Peritoneum (tissue), 1 donor: ENCODE data around the genes MORC3 and CLDN14.

GRCh38 chr21:35814946-35815360 lies 245.4 kb downstream of the SETD4 start:
- PRO-cap, result no peak

- PRO-cap, result no peak
These were observed 14.6 kb downstream of the DOP1B start for GRCh38 chr21:36171189-36171659.

- PRO-cap, result no peak
These were observed at the start of gene MORC3 for GRCh38 chr21:36320159-36320991. Gene MORC3 (plus strand): TSS chr21:36320197.

- PRO-cap, result no peak
These were observed 1.6 kb downstream of the MORC3 start for GRCh38 chr21:36321488-36322206.

GRCh38 chr21:36479908-36480718 lies at the start of gene CLDN14:
Gene CLDN14 (minus strand): TSS chr21:36480122.
- PRO-cap, result no peak

- PRO-cap, result no peak
These were observed 19.8 kb upstream of the CLDN14 start for GRCh38 chr21:36499492-36500413.

- PRO-cap, result no peak
These were observed 7.0 kb downstream of the DYRK1A start for GRCh38 chr21:37373470-37374001.

DNA sequence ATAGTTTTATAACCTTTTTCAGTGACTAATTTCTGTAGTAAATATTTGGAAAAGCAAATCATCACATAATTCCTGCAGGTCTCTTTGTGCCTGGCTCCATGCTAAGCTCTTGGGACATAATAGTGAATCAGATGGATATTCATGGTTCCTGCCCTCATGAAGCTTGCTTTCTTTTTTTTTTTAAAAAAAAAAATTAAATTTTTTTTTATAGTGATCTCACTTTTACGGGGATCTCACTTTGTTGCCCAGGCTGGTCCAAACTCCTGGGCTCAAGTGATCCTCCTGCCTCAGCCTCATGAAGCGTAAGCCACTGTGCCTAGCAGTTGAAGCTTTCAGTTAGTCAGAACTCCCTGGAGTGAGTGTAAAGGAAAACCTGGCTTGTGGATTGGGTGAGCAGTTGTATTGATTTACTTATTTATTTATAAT lies 15.5 kb downstream of the DYRK1A start:
- PRO-cap, result no peak

GRCh38 chr21:37396302-37396635 lies 29.7 kb downstream of the DYRK1A start:
- PRO-cap, result no peak

DNA sequence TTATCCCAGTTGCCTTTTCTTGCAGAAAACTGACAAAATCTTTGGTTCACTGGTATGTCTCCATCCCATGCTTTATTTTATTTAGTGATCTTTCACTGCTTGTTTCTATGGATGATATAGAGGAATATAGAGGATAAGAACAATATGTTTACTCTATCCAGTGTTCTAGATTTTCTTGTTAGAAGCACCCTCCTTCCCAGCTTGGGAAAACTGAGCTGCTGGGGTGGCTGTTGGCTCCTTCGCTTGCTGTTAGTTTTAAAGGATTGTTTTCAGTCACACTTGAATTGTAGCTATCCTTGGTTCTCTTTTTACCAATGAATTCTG lies 64.4 kb downstream of the DYRK1A start:
- PRO-cap, result no peak

- PRO-cap, result no peak
These were observed 77.5 kb downstream of the DYRK1A start for GRCh38 chr21:37443983-37444633.

DNA sequence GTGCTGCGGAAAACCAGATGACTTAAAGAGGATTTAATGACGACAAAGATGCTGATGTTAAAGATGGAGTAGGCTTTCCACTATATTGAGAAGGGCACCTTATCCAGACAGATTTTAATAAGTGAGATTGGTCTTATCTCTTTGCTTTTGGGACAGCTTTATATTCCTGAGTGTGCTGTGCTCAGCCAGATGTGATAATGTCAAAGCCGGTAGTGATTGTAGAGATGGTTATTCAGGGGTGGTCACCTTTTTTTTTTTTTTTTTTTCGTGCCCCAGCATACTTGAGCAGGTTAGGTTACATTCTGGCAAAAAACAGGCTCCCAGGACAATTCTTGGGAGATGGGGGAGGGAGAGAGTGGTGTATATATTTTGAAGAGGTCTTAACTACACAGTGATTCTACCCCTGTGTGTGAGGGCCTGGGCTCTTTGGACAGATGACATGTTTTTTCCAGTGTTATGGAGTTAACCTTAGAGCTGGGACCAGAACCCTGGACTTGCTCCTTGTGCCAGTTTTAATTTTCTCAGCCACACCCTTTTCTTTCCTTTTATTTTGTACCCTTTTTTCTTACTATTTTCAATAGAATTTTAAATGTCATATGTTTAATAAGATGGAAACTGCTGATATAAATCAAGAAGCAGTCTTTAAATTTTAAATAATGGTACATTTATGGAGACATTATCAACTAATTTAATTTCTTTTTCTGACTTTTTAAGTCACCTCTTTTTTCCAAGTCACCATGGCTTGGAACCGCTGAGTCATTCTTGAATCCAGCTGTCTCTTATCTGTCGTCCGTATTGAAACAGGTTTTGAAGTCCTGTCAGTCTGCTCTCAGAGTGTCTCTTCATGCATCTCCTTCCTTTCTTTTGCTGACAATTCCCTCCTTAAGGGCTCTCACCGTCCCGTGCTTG lies 88.5 kb downstream of the DYRK1A start:
- PRO-cap, result no peak

GRCh38 chr21:37512037-37512713 lies 145.6 kb downstream of the DYRK1A start:
- PRO-cap, result no peak

DNA sequence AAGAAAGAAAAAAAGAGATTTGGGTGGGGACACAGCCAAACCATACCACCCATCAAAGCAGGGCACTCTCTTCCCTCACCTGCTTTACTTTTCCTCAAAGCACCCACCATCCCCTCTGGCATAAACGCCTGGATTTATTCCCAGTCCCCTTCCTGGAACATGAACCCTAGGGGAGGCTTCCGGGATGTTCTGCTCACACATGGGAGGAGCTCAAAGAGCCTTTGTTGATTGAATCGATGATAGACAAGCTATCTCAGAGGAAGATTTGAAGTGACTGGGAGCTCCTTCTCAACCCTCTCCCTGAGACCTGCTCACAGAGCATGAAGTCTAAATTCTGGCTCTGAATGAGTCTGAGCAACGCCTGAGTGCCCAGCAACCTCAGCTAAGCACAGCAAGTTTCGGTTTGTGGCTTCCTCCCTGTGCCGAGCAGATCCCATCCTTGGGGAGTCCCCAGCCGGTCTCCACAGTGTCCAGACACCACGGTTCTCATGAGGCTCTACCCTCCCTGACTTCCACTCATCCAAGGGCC lies 190.6 kb downstream of the DYRK1A start:
- PRO-cap, result no peak

DNA sequence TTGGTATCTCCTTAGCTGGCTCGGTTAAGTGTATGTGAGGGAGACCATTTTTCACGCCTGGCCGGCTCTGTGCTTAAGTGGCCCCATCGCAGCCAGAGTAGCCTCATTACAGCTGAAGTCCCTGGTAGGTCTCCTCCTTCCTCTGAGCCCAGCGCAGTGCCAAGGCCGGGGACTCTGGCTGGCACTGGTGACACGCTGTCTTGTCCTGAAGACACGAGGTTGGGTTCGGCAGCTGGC lies 196.4 kb downstream of the DYRK1A start:
- PRO-cap, result no peak

DNA sequence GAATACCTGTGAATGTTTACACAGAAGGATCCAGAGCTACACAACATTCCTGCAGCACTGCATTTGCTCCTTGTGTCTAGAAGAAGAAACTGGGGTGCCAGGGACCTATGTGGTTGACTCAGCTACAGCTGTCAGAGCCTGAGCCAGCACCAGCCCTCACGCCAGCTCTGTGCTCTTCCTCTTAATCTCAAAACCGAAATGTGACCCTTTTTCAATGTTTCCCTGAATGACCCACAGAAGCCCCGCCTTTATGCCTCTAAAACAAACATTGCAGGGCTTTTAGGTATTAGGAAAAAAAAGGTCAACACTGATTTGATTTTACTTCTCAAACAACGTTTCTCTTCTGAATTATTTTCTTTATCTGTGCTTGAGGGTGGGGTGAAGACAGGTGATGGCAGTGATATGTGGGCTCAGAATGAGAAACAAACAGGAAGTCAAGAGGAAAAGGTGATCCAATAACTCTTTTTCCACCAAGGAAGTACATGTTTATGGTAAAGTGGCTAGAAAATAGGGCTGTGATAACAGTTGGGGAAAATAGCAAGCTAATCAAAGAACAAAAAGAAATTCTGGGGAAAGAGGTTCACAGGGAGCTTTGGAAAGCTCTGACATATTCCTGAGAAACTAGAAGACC lies 260.6 kb downstream of the DYRK1A start:
- PRO-cap, result no peak

DNA sequence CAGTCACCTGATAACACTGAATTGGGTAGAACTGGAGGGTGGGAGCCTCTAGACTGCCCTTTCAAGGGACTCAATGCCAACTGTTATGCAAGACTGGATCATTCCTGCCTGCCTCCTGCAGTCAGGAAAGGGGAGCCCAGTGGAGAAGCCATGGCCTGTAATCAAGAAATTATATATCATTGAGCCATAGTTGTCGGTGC lies 211.4 kb downstream of the KCNJ6 start:
- PRO-cap, result no peak

DNA sequence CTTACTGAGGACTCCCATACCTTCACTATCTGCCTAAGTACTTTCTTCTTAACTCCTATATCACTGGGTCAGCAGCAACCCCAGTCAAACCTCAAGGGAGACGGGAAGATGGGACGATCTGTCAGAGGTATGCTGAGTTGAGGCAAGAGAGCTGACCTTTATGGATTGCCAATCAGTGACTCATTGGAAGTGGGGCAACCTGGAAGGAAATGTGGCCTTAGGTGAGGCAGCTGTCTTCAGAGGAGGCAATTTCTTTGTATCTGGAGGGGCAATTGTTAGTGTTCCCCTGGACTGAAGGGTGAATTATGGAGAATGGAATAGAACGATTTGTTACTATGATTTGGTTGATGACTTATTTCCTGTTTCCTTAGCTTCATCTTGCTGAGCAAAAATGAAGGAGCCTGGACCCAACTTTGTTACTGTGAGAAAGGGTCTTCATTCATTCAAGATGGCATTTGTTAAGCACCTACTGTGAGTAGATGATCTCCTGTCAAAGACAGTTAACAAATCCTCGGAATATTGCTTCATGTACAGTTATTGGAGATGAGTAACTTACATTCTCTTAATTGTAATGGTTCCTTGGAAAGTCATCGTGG lies 134.8 kb upstream of the KCNJ15 start:
- PRO-cap, result no peak

- PRO-cap, result no peak
These were observed 66.9 kb downstream of the KCNJ15 start for GRCh38 chr21:38323598-38324140.

- PRO-cap, result no peak
These were observed 2.5 kb downstream of the ERG start for GRCh38 chr21:38495696-38496271.